Placental epithelial cell (primary cell): Measurements from ENCODE around the genes CCDC182, DYNLL2 and OR4D1.

DNA sequence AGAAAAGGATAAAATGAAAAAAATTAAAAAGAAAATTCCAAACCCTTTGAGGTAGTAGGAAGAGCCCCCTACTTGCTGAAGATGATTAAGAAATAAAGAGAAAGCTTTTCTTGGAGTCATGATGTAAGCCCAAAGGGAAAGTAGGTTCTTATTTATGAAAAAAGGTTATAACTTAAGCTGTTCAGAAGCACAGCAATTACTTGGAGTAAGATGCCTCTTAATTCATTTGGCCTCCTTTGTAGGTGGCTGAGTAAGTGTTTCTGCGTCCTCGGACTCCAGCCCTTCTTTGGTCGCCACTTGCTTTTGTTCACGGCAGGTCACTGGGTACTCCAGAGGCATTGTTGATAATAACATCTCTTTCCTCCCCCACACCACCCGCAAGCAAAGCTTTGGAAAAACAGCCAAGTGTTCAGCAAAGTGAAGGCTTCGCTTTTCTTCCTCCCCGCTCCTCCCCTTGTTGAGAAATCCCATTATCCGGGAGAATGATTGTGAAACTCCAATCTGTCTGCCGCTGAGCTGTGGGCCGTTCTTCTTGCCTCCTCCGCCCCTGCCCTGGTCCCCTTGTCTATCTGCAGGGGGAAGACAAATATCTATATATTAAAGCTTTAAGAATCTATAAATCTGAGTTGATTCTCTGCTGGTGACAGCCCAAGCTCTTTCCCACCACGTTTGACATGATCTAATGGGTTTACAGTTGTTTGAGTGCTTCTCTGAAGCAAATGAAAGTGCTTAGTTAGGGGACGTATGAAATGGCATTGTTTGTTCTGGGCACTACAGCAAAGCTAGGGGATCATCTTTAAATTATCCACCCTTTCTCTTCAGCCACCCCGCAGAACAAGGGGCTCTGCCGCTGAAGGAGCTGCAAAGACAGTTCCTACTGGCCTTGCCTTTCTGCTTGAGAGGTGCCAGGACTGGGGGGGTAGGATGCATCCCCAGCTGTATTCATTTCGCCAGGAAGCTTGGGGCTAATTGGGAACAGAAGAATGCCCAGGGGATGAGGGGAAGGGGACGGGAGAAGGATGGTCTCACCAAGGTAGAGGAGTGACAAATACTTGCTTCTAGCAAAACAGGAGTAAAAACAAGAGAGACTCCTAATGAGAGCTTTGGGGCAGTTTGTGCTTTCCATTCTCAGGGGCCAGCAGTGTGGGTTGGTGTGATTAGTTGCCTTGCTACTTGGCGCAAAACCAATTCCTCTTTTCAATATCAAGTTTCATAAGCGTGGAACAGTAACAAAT, 167.1 kb downstream of the CCDC182 start:
- CAGE, long polyA plus RNA: no peak

GRCh38 chr17:57600112-57600435, 145.0 kb downstream of the CCDC182 start:
- CAGE, long polyA plus RNA: no peak

- CAGE, long polyA plus RNA: no peak
Measured at GRCh38 chr17:57665100-57665536, 80.0 kb downstream of the CCDC182 start.

GRCh38 chr17:57745182-57745597, at the start of gene CCDC182:
TSS of gene CCDC182 (minus strand) at chr17:57745299.
- CAGE, long polyA plus RNA: no peak

GRCh38 chr17:57846675-57847064, 3.2 kb downstream of the MRPS23 start:
- CAGE, long polyA plus RNA: no peak

- CAGE, long polyA plus RNA: no peak
Measured at GRCh38 chr17:57855382-57855920, 5.6 kb upstream of the MRPS23 start.

GRCh38 chr17:57861805-57862854, 12.3 kb upstream of the MRPS23 start:
- CAGE, long polyA plus RNA: no peak

DNA sequence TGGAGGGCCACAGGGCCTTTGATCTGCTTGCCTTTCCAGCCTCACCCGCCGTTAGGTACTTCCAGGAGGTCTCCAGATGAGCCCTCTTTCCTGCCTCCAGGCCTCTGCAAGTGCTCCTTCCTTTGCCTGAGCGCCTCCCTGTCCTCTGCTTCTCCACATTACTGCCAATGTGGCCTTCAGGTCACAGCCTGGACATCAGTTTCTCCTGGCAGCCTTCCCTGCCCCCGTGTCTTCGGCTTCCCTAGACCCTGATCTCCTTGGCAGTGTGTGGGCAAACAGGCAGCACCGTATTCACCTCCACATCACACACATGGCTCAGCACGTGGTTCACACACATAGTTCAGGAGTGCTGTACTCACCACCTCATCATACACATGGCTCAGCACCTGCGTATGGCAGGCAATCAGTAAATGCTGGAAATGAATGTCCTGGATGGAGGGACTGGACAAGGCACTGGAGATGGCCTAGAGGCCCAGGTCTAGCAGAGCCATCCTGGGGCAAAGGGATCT, 26.4 kb upstream of the MRPS23 start:
- CAGE, long polyA plus RNA: no peak

DNA sequence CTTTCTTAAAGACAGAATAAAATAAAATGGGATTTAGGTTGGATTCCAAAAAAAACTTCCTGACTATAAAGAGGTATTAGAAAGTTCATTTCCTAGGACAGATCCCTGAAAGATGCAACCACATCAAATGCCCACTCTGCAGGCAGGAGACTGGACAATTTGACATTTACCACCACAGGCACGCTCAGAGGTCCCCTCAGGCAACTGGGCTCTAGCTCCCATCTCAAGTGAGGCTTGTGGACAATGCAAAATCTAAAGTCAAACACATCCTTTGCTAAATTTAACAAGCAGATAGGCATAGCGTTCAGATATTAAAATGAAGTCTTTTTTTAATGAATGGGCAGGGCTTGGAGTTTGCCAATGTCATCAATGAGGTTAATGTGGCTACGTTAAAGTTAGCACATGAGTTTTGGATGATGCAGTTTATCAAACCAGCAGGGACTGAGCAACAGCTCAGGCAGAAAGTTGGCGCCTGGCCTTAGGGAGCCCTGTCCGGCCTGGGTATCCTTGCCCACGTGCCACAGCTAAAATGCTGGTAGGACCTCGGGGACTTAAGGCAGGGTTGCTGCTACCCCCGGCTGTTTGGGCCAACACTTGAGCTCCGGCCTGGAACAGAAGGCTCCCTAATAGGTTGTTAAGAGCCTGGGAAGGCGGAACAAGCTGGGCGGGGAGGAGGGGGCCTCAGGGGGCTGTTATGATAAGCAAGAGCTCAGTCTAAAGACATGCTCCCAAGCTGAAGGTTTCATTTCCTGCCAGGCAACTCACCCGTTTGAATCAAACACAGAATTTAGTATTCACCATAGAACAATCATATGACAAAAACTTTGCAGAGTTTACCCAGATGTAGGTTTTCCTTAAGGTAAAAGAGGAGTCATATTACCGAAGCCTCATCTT, 39.8 kb downstream of the CUEDC1 start:
- CAGE, long polyA plus RNA: no peak

GRCh38 chr17:57926760-57927246, 28.4 kb downstream of the CUEDC1 start:
- CAGE, long polyA plus RNA: no peak

- CAGE, long polyA plus RNA: no peak
Measured at GRCh38 chr17:57946477-57947717, 8.3 kb downstream of the CUEDC1 start.

DNA sequence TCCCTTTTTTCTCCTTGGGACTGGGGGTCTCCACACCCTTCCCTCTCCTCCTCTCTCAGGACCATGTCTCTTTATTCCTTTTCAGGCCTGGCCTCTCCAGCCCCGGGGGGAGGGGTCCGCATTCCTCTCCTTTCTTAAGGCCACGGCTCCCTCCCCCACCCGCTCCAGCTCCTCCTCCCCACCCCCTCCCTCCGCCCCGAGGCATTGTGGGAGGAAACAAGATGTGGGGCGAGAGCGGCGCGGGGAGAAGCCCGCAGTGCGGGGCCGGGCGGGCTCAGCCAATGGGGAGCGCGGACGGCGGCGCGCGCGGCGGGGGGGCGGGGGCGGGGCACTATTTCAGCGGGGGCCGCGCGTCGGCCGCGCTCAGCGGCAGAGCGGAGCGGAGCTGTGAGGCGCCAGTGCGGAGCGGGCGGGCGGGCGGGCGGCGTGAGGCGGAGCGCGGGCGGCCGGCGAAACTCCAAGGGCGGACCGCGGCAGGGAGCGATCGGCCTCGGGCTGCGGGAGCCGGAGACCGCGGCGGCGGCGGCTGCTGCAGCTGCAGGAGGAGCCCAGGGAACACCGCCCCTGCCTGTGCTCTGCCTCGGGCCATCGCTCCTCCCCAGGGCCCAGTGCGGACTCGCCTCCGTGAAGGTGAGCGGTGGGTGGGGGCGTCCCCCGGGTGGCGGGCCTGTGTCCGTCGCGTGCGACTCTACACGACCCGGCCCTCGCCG, at the start of gene DYNLL2:
TSS of gene DYNLL2 (plus strand) at position 366 of the 710 bp plus-strand sequence.
- CAGE, long polyA plus RNA: no peak

DNA sequence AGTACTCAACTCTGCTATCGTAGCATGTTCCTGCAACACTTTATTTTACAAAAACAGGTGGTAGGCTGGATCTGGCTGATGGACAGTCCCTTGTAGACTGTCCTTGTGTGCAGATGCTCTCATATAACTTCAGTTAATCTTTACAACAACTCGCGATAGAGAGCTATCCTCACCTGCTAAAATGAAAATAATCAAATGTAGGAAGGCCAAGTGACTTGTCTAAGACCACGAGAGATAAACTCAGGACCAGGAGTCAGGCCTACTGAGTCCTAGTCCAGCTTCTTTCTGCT, 3.0 kb downstream of the DYNLL2 start:
- CAGE, long polyA plus RNA: no peak

DNA sequence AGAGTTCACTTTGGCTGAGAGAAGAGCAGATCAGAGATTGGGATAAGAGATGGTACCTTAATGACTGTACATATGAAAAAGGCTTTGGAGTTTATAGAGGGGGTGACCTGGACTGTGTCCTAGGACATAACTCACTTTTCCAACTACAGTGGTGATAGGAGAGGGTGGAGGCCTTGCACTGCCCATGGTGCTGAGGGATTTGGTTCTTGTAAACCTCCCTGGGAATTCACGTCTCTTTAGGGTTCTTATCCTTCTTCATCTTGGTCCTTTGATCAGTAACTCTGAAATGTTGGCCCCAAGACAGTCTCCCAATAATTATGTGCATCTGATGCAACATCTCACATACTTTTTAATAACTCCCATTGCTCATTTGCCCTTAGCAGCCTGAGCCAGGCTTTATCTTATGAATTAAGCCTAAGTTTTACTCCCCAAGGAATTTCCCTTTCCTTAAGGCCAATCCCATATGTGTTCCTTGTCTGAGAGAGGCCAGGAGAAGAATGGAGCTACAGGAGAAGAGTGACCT, at the start of gene OR4D1:
TSS of gene OR4D1 (plus strand) at position 424 of the 523 bp plus-strand sequence.
- CAGE, long polyA plus RNA: no peak

GRCh38 chr17:58313970-58314665, 14.5 kb downstream of the TSPOAP1 start:
- CAGE, long polyA plus RNA: no peak

- CAGE, long polyA plus RNA: no peak
Measured at GRCh38 chr17:58326614-58327337, 1.8 kb downstream of the TSPOAP1 start.

DNA sequence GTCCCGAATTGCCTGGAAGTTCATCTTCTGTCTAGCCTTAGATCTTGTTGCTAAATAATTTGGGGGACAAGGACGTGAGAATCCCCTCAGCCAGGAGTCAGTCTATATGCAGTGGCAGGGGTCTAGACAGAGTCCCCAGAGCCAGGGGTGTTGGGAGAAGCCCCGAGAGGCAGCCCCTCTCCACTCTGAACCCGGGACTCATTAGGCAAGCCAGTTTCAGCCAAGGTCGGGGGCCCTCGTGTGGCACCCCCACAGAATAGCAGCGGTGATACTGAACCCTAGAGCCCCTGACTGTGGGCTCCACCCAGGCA, 695 bp upstream of the TSPOAP1 start:
- CAGE, long polyA plus RNA: no peak

DNA sequence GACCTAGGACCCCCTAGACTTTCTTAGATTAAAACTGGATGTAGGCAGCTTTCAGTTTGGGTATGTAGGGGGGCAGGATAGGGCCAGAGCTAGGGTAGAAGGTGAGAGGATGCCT, 1.8 kb upstream of the TSPOAP1 start:
- CAGE, long polyA plus RNA: no peak

DNA sequence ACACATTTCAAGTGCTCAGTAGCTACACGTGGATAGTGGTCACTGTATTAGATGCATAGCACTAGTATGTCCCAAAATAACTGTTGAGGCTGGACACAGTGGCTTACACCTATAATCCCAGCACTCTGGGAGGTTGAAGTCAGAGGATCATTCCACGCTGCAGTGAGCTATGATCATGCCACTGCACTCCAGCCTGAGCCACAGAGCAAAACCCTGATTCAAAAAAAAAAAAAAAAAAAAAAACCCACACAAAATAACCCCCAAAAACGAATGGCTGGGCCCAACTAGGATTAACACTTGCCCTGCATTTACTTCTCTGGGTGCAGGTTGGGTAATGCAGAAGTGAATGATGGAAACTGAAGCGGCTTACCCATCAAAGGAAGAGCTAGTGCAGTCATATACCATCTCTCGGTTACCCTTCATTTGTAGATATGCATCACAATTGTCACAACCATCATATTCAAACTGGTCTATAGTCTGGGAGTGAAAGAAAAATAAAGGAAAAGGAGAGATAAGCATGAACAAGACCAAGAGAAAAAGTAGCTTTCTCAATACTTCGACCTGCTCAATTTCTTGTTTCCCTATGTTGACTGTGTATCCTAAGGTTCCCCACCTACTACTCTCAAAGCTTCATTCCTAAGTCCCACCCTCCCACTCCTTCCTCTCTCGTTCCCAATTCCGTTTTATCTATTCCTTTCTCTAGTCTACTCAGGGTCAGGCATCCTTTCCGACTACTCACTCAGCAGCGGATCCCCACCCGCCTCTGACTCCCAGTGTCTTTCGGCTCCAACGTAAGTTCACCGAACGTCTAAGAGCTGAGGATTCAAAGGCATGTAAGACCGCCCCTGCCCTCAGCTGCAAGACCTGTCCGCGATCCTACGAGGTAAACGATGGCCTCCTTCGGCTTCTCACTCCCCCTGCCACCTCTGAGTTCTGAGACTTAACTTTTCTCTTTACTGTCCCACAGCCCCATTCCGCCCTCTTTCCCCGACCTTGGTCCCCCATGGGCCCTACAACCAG, 659 bp downstream of the SUPT4H1 start:
- CAGE, long polyA plus RNA: no peak

DNA sequence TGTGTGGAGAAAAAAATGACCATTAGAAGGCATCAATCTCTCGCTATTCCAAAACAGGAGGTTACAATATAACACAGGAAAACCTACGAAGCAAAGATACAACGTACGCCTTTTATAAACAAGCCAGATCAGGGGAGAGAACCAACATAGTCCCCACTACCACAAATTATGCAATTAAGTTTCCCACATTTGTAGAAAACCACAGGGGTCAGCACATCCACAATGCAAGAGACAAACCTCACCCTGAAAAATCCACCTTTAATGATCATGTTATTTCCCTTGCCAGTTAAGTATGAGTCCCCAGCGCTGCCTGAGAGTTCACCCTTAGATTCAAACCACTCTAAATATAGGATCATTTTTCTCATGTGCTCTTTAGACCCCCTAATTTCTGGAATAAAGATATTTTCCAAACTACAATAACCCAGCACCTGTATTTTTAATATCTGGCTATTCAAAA, 12.4 kb downstream of the IGBP1C start:
- CAGE, long polyA plus RNA: no peak